Fibroblast of villous mesenchyme (primary cell): ENCODE measurements around the genes MT1E, MT1F, PLLP and CX3CL1.

DNA sequence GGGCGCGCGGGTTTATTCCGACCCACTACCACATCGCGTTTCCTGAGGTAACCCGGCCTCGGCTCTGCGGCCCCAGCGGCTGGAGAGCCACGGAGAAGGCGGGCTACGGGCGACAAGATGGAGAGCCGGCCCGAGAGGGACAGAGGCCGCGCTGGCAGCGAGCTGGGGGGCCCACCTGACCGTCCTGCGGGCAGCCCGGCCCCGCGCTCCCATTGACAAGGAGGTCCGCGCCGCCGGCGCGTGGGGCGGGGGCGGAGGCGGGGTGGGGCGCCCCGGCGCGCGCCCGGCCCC, 481 bp upstream of the GNAO1 start:
- CAGE, long polyA plus RNA = no peak

- CAGE, long polyA plus RNA = no peak
Observed at GRCh38 chr16:56270839-56271068, 79.5 kb downstream of the GNAO1 start.

- CAGE, long polyA plus RNA = no peak
Observed at GRCh38 chr16:56357858-56358709, 67.3 kb downstream of the AMFR start.

DNA sequence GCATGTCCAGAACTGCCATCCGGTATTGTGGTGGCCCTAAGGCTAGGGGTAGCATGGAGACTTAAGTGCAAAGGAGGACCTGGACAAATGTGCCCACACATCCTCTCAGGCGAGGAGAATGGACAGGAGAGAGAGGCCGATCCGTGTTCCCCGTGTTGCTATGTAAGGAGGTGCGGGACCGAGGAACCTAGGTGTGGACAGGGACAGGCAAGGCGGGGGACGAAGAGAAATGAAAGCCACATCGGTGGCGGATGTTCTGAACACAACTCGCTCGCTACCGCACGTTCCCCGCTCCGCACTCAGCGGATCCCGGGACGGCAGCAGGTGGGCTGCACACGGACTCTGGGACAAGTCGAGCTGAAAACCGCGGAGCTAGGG, 533 bp upstream of the MT1E start:
- CAGE, long polyA plus RNA = no peak

DNA sequence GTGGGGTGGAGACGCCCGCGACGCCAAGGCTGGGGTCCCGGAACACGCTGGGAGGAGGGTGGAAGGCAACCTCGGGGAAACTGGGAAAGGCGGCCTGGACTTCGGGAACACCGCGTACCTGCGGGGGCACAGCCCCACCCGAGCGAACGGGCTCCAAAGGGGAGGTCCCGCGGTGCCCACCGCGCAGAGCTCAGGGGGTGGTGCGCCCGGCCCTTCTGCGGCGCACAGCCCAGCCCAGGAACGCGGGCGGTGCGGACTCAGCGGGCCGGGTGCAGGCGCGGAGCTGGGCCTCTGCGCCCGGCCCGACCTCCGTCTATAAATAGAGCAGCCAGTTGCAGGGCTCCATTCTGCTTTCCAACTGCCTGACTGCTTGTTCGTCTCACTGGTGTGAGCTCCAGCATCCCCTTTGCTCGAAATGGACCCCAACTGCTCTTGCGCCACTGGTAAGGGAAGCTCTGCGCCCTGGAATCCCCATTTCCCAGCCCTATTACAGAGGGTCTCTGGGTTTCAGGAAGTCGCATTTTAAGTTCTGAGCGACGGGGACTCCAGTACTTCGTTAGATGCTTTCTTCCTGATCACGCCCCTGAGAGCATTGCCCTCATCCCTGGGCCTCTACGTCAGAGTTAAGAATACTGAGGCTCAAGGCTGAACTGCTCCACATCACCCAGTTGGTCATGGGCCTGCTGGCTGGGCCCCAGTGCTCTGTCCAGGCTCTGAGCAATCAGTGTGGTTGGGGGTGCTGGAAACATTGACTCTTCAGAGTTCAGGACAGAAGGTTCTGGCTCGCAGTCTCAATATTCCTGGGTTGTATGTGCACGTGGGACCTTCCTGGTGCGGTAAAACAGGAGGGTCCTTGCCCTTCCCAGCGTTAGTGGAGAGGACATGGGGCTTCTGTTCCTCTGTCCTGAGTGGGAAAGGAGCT, at the start of gene MT1E:
Gene MT1E, plus strand, starts transcription at position 345 of the 922 bp plus-strand sequence.
- CAGE, long polyA plus RNA = start-site peak on the plus strand centred at position 301 of the sequence, 99 bp wide, 1,874 and 3,567 reads in 2 replicates

- CAGE, long polyA plus RNA = no peak
Observed at GRCh38 chr16:56657326-56658136, at the start of gene MT1F. Gene MT1F, plus strand, starts transcription at chr16:56657959.

GRCh38 chr16:56662637-56662980, 4.8 kb downstream of the MT1F start:
- CAGE, long polyA plus RNA = no peak

DNA sequence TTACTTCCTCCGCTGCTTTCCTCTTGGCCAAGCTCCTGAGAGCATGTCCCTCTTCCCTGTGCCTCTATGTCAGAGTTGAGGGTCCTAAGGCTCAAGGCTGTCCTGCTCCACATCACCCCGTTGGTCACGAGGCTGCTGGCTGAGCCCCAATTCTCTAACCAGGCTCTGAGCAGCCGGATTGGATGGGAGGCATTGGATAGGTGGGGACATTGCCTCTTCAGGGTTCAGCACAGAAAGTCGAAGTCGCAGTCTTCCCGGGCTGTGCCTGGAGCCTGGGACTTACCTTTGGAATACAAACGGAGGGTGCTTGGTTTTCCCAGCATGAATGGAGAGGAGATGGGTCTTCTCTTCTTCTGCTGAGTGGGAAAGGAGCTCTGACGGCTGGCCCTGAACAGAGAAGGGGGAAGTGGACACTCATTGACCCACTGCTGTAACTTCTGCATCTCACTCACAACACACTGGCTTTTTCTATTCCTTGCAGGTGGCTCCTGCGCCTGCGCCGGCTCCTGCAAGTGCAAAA, 471 bp downstream of the MT1H start:
- CAGE, long polyA plus RNA = no peak

GRCh38 chr16:56689189-56689697, 7.0 kb downstream of the MT1X start:
- CAGE, long polyA plus RNA = no peak

DNA sequence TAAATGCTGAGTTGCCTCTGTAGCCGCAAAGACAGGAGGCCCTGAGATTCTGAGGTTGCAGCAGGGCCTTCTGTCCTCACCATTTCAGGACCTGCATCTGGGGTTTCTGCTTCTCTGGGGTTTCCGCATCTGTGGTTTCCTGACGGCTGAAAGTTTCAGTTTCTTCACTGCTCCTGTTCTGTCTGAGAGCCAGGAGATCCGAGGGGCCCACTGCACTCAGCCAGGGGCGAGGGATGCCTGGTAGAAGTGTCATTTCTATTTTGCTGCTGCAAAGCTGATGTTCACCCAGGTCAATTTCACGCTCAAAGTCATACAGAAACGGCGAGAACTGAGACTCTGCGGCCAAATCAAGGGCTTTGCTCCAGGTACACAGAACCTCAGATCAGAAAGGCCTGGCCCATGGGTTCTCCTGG, 4.5 kb upstream of the SLC12A3 start:
- CAGE, long polyA plus RNA = no peak

DNA sequence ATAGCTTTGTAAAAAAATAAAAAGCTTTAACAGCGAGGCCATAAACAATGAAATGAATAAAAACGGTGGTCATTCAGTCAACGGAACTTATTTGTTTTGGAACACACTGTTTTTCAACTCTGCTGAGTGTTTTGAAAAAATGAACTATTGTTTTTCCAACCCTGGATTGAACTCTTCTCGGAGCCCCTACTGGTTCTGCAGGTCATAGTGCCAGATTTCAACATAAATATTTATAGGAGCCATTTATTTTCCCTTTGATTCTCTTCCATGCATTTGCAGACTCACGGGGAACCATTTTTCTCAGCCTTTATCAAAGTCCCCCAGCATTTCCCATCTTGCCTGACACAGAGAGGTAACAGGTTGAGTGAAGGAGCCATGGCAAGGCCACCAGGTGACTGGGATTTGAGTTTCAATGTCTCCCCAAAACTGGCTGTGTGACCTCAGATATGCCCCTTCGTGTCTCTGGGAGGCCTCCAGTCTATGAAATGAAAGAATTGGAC, 16.1 kb upstream of the HERPUD1 start:
- CAGE, long polyA plus RNA = no peak

DNA sequence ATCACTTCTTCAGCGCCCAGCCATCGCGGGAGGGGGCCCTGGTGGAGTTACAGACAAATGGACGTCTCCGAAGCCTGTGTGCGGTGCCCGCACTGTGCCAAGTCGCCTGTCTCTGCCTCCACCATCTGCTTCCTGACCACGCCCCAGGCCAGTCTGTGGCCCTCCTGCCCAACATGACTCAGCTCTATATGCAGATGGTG, 36.6 kb downstream of the NLRC5 start:
- CAGE, long polyA plus RNA = no peak

GRCh38 chr16:57039128-57039885, 50.0 kb downstream of the NLRC5 start:
- CAGE, long polyA plus RNA = no peak

DNA sequence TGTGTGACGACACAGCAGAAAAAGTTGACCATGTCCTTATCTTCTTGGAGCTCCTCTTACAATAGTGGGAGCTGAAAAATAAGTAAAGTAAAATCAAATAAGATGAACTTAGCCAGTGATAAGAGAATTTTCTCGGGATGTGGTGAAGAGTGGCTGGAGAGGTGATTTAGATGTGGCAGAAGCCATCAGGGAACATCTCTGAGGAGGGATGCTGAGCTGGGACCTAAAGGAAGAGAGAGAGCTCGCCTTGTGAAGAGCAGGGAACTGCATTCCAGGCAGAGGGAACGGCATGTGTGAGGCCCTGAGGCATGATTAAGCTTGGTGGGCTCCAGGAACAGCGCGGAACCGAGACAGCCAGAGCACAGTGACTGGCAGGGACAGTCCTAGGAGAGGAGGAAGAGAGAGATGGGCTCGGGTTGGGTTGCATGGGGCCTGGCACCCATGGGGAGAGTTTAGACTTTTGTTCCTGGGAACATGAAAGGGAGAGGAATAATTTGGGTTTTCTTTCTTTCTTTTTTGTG, 39.3 kb upstream of the CPNE2 start:
- CAGE, long polyA plus RNA = no peak

- CAGE, long polyA plus RNA = no peak
Observed at GRCh38 chr16:57062161-57062810, 30.1 kb upstream of the CPNE2 start.

DNA sequence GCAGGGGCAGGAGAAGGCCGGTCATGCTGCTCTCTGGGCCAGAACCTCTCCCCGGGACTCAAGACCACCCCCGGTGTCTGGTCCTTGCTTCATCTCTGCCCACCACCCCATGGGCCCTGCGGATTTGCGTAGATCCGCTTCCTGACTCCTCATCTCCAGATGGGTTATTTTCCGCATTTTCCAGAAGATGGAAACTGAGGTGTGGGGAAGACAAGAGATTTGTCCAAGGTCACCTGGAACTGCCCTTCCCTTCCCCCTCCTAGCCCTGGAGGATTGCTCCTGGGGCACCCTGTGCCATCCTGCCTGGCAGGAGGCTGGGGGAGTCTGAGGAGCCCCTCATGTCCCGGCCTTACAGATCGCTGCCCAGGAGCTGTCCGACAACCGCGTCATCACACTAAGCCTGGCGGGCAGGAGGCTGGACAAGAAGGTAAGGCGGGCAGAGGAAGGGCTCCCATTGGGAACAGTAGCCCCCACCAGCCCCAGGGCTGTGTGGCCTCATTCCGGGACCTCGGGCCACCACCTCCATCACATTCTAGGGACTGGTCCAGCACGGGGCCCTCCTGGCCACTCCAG, 24.8 kb downstream of the CPNE2 start:
- CAGE, long polyA plus RNA = no peak

DNA sequence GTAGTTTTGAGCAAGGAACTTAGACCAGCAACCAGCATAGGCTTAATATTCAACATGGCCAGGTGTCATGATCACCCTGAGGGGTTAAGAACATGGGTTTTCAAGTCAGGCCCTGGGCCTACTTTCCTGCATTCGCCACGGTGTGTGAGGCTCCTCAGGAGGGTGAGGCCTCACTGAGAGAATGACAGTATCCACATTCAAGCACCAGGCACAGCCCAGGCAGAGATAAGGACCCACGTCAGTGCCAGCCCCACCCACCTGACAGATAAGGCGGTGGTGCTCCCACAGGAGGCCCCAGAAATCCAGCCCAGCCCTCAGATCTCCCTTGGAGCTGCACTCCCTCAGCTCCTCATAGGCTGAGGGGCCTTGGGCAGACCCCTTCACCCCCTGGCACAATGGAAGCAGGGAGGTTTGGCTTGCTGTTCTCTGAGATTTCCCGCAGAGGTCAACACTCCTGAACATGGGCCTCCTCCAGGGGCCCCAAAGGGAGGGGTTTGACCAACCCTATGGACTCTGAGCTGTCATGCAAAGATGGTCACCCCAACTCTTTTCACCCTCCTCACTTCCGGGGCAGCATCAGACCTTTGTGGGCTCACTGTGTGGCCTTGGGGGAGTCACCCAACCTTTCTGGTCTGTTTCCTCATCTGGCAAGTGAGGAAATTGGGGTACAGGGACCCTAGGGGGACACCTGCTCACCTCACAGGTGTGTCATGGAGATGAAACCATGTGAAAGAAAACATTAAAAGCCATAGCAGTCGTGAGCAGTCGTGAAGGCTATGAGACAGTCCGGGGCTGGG, 15.5 kb downstream of the PLLP start:
- CAGE, long polyA plus RNA = no peak

DNA sequence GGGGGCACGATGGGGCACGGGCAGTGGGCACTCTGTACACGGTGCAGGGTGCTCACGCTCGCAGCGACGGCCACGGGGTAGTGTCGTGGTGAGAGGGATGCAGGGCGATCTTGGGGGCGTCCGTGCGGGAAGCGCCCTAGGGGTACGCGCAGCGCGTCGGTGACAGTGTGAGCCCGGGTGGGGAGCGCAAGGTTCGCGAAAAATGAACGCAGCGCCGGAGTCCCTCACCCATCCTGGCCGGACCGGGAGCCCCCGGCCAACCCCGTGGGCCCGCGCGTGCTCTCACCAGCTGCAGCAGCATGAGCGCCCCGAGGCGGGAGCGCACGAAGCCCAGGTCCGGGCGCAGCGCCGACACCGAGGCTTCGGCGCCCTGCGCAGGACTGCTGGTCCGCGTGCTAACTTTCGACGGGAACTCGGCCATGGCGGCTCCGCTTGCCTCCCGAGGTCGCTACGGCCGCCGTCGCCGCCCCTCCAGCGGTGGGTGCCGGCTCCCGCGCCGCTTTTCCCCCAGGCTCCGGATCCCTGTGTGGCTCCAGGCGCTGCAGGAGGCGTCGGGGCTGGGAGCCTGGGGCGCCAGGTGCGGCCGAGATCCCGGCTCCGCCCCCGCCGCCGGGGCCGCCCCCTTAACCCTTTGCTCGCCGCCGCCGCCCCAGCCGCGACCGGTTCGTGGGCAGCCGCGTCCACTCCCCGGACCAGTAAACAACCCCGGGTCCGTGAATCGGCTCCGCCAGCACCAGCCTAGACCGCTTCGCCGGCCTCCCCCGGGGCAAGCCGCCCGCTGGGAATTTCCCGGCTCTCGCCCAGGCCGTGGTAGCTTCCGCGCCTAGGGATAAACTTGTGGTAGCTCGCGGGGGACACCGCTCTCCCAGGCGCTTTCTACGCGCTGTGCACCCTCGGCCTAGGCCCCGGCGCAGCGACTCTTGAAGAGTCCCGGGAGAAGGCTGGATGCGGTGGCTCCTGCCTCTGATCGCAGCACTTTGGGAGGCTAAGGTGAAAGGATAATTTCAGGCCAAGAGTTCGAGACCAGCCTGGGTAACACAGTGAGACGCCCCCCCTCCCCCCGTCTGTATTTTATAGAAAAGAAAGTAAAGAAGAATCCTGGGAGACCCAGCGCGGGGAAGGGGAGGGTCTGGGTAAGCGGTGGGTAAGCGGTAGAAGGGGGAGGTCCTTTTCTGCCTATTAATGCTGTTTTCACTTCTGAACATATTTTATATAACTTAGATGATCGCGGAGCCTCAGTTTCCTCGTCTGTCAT, at the start of gene PLLP:
Gene PLLP, minus strand, starts transcription at position 553 of the 1,255 bp plus-strand sequence.
- CAGE, long polyA plus RNA = no peak

GRCh38 chr16:57372075-57373218, at the start of gene CX3CL1:
Gene CX3CL1, plus strand, starts transcription at chr16:57372490.
- CAGE, long polyA plus RNA = no peak

DNA sequence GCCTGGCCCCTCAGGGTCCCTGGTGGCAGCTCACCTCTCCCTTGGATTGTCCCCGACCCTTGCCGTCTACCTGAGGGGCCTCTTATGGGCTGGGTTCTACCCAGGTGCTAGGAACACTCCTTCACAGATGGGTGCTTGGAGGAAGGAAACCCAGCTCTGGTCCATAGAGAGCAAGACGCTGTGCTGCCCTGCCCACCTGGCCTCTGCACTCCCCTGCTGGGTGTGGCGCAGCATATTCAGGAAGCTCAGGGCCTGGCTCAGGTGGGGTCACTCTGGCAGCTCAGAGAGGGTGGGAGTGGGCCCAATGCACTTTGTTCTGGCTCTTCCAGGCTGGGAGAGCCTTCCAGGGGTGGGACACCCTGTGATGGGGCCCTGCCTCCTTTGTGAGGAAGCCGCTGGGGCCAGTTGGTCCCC, 12.2 kb downstream of the CX3CL1 start:
- CAGE, long polyA plus RNA = no peak